T-cell (primary cell): ENCODE measurements around a stretch of chr7.

DNA sequence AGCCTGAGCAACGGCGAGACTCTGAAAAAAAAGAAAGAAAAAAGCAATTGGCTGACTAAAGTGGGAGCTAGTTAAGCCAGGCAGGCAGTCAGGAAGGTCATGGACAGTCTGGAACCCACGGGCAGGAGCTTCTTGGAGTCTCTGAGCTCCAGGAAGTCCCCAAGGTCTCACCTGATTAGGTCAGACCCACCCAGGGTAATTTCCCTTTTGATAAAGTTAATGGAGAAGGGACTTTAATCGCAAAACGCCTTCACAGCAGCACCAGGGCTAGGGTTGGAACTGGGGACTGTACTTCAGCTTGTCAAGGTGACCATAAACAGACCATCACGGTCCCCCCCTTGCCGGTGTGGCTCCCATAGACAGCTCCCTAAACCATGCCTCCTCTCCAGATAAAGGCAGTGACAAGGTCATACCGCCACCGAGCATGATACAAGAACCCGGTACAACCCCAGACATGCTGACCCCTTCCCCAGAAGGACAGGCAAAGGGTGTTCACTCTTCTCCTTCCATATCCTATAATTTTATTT lies 6.7 kb downstream of the SLC29A4 start:
- PRO-cap, 7 experiments = no peak in any of the 7 experiments

- PRO-cap, 7 experiments = no peak in any of the 7 experiments
These were observed 37.6 kb downstream of the SLC29A4 start for GRCh38 chr7:5320369-5320764.

GRCh38 chr7:5328257-5328683 lies 45.5 kb downstream of the SLC29A4 start:
- PRO-cap, 7 experiments = no peak in any of the 7 experiments

DNA sequence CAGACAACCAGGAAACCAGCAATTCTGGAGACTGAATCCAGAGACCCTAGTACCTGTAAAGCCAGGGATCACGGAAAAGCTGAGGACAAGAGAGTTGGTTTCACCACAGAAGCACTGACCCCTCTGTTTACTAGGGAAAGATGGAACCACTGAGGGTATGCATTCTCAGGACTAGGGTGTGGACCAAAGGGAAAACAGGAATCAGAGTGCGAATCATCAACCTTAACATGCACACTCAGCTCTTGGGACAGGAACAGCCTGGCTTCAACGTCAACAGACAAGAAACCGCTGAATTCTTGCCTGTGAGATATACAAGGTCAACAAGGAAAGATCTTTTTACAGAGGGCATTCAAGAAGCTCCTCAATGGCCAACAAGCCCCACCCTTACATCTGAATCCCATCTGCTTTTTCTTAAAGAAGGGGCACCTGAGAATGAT lies 14.9 kb downstream of the TNRC18 start:
- PRO-cap, 7 experiments = no peak in any of the 7 experiments

DNA sequence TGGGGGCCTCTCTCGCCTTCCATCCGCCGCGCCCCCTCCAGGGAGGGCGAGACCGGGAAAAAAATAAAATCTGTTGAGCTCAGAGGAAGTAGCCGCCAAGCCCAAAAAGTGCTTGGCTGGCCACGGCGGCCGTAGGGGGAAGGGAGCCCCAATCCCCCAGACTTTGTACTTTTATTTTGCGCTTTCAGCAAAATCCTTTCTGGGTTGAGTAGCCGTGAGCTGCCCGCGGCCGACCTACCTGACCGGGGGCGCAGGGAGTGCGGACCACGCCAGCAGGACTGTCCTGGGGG lies 1.3 kb upstream of the TNRC18 start:
- PRO-cap, 7 experiments = no peak in any of the 7 experiments

GRCh38 chr7:5518758-5519134 lies 5.1 kb upstream of the FBXL18 start:
- PRO-cap, 7 experiments = no peak in any of the 7 experiments

DNA sequence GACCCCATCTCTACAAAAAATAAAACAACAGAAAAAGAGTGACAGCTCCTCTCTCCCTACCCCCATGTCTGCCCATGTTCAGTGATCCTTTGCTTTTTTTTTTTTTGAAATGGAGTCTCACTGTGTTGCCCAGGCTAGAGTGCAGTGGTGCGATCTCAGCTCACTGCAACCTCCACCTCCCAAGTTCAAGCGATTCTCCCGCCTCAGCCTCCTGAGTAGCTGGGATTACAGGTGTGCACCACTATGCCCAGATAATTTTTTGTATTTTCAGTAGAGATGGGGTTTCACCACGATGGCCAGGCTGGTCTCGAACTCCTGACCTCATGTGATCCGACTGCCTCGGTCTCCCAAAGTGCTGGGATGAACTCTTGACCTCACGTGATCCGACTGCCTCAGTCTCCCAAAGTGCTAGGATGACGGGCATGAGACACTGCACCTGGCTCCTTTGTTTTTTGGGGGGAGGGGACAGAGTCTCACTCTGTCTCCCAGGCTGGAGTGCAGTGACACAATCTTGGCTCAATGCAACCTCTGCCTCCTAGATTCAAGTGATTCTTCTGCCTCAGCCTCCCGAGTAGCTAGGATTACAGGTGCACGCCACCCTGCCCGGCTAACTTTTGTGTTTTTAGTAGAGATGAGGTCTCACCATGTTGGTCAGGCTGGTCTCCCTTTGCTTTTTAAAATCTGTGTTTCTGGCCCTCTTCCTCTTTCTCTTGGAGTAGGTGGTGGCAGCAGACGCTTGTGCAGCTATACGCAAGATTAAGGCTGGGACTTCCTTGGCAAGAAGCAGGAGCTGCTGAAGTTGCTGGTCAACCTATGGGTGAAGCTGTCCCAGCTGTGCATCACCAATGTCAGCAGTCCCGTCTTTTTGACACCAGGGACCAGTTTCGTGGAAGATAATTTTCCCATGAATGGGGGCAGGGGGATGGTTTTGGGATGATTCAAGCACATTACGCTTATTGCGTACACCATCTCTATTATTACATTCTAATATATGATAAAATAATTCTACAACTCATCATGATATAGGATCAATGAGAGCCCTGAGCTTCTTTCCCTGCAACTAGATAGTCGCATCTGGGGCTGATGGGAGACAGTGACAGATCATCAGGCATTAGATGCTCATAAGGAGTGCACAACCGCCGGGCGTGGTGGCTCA lies 6.4 kb downstream of the ACTB start:
- PRO-cap, 7 experiments = peak in 2 of 7 experiments; most common minus-strand start position 612 of the sequence (in 2)

DNA sequence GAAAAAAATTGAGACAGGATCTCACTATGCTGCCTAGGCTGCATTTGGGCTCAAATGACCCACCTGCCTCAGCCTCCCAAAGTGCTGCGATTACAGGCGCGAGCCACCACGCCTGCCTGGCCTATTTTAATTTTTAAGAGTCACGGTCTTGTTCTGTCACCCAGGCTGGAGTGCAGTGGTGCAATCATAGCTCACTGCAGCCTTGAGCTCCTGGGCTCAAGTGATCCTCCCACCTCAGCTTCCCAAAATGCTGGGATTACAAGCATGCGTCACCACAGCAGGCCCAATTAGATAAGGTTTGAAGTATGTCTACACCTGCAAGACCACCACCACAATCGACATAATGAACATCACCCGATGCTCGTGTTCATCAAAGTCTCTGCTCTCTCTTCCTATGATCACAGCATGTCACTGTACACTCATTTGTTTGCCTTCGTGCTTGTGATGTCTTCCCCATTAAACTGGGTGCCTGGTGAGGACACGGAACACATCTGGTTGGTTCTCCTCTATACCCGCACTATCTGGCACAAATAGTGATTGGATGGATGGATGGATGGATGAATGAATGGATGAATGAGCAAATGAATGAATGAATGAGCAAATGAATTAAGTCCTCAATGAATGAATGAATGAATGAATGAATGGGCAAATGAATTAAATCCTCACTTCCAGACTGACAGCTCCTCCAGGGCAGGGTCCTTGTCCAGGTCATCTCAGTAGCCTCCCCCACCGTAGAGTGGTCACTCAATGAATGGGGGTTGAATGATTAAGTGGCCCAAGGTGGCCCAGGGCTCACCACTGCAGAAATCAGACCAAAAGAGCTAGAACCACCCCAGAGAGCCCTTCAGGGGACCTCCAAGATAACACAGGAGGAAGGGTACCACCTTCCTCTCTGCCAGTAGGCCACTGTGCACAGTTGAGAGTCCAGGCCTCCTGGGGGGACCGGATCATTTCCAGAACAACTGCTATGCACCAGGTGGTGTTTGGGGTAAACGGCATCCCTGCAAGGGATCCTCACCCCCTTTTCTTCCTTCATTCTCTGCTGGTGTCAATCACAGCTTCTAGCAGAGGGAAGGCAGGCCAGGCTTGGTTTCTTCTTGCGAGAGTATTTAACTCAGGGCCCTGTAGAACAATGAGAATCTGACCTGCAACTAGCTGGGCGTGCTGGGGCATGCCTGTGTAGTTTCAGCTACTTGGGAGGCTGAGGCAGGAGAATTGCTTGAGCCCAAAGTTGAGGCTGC lies 4.9 kb downstream of the ACTB start:
- PRO-cap, 7 experiments = peak in 2 of 7 experiments; most common minus-strand start position 765 of the sequence (in 1)

GRCh38 chr7:5526949-5527178 lies 3.5 kb downstream of the ACTB start:
- PRO-cap, 7 experiments = peak in 2 of 7 experiments; most common minus-strand start chr7:5526989 (in 1)

DNA sequence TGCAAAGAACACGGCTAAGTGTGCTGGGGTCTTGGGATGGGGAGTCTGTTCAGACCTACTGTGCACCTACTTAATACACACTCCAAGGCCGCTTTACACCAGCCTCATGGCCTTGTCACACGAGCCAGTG lies 1.7 kb downstream of the ACTB start:
- PRO-cap, 7 experiments = no peak in any of the 7 experiments

- PRO-cap, 7 experiments = no peak in any of the 7 experiments
These were observed 3.7 kb upstream of the ACTB start for GRCh38 chr7:5533899-5534610.

DNA sequence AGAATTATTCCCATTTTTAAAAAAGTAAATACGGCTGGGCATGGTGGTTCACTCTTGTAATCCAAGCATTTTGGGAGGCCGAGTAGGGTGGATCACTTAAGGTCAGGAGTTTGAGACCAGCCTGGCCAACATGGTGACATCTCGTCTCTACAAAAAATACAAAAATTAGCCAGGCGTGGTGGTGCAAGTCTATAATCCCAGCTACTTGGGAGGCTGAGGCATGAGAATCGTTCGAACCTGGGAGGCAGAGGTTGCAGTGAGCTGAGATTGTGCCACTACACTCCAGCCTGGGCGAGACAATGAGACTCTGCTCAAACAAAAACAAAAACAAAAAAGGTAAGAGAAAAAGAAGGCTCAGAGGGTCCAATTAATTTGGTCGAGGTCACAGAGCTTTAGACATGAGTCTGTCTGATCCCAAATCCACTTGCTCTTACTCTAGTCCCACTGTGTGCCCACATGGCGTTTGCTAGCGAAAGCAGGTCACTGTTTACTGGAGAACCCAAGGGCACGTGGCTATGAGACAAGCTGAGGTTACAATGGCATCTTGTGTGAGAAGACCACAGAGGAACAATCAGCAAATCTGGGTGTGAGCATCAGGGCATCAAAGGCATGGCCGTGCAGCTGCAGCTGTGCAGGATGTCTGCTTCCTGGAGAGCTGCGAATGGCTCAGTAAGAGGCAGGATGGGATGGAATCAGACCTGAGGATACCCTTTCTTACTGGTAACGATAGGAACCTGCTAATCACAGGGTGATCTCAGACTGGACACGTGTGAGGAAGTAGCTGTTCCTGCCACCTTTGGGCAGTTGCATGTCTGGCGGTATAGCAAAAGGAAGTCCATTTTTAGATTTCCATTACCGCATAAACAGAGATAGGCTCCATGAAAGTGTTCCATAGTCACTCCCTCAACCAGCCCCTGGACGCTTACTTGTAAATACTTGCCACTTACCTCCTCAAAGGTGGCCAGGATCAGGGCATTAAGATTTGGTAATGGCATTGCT lies 69.2 kb downstream of the FSCN1 start:
- PRO-cap, 7 experiments = no peak in any of the 7 experiments

GRCh38 chr7:5692922-5693953 lies 88.2 kb downstream of the RNF216 start:
- PRO-cap, 7 experiments = no peak in any of the 7 experiments

GRCh38 chr7:5712557-5713022 lies 68.9 kb downstream of the RNF216 start:
- PRO-cap, 7 experiments = no peak in any of the 7 experiments

GRCh38 chr7:5834321-5834863 lies 46.2 kb upstream of the OCM start:
- PRO-cap, 7 experiments = peak in 6 of 7 experiments; most common plus-strand start chr7:5834645 (in 4); most common minus-strand start chr7:5834564 (in 2)

DNA sequence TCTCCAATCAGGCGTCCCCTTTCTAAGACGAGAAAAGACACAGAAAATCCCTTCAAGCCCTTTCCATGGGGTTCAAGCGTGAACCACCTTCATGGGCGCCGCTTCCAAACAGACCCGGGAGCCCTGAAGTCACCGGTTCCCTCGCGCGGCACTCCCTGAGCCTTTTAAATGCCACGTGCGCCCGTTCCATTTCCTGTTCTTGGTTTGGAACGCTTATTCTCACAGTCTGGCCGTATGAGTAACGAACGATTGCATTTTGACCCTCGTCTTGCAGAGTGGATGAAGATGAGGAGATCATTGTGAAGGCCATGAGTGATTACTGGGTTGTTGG lies 25.0 kb downstream of the CCZ1 start:
- PRO-cap, 7 experiments = no peak in any of the 7 experiments

DNA sequence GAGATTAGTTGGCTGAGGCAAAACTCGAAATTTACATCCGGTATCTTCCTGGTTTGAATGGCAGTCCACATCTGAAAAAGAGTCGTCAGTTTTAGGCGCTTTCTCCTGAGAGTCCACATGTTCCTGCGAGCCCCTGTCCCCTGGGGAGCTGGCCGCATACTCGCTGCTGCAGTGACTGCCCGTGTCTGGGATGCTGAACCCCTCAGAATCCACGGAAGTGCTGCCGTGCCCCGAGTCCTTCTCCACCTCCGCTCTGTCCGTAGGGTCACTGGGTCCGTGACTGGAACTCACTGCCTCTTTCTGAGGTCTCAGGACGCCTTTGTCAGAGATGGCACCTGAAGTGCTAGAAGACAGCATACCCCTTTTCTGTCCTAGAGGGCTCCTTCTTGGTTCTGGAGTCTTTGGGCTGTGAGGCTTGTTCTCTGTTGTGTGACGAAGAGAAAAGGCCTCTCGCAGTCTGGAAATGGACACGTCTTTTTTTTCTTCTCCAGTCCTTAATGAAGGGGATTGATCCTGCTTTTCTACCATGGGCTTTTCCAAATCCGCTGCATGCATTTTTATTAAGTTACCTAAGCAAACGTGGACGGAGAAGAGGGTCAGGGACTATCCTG lies 16.7 kb upstream of the RSPH10B start:
- PRO-cap, 7 experiments = no peak in any of the 7 experiments

DNA sequence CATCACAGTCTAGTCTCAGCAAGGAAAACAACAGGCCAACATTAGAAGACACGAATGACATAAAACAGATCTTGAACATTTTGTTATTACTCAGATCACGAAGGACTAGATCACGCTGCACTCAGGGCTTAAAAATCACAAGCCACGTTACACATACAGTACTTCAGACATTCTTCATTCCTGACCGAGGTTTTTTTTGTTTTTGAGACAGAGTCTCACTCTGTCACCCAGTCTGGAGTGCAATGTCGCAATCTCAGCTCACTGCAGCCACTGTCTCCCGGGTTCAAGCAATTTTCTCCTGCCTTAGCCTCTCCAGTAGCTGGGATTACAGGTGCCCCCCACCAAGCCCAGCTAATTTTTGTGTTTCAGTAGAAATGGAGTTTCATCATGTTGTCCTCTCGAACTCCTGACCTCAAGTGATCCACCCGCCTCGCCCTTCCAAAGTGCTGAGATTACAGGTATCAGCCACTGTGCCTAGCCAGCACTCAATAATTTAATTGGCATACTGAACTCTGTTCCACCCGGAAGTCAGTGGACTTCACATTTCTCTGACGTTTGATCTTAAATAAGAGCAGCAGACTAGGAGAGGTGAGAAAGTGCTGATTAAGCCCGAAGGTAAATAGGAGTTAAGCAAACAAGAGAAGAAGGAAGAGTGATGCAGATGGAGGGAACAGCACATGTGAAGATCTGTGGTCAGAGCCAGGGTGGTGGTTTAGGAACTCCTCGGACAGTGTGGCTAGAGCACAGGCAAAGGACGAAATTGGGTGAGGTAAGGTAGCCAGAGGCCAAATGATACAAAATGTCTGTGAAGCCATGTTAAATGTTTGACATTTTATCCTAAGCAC lies 3.5 kb downstream of the AIMP2 start:
- PRO-cap, 7 experiments = no peak in any of the 7 experiments

DNA sequence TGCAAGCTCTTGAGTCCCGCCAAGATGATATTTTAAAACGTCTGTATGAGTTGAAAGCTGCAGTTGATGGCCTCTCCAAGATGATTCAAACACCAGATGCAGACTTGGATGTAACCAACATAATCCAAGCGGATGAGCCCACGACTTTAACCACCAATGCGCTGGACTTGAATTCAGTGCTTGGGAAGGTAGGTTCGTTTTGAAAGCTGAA lies 6.0 kb downstream of the AIMP2 start:
- PRO-cap, 7 experiments = no peak in any of the 7 experiments

DNA sequence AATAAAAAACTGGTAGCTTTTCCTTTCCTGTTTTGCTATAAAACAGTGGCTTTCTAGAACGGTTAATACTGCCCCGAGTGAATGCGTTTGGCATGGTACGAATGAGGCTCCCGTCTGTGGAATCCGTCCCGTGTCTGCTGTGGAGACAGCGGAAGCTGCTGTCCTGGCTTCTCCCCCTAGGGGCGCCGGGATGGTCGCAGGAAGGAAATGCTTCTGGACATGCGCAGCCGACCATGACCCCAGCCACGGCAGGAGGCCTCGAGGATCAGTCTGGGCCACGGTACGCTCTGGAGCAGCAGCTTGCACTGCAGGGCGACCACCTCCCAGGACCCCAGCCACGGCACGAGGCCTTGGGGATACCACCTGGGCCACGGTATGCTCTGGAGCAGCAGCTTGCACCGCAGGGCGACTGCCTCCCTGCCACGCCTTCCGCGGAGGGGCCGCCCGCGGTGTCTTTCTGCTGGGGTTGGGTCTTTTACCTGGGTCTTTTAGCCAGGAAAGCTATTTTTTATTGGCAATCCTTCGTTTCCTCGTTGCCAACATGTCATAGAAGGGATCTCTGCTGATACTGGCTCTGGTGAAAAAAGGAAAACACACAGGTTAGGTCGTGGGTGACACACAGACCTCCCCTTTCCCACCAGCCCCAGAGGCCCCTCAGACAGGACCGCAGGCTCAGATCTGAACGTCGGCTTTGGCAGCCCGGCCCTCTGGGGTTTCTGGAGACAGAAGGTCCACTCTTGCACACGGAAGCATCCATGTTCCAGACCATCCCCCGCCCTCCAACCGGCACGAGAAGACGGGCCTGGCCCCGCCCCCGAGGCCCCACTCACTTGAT lies 59.9 kb downstream of the USP42 start:
- PRO-cap, 7 experiments = no peak in any of the 7 experiments